Right cardiac atrium (tissue), 1 donor: ENCODE data around the gene TMEM150C.

GRCh38 chr4:78873100-78873683 lies 66.0 kb downstream of the PAQR3 start:
- PRO-cap: no peak

DNA sequence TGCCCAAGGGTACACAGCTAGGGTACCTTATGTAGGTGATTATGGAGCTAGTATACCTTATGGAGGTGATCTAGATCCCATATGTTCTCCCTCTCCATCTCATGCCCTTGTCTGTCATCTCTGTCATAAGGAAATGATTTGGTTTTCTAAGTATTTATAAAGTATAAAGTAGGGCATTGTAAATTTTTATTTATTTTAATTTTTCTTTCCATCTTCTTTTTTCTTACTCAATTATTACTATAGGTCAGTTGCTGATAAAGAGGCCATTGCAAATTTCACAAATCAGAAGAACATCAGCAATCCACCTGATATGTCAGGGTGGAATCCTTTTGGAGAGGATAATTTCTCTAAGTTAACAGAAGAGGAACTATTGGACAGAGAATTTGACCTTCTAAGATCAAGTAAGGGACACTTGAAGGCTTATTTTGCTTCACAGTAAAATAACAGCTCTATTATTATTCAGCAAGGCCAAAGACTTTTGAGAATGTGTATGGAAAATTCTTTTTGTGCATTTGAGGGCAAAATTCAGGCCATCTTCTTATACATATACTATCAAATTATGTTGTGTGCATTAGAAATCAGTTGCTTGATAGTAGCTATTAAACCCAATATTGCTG lies 60.6 kb downstream of the PAQR3 start:
- PRO-cap: no peak

GRCh38 chr4:79491966-79492758 lies 84.1 kb upstream of the GK2 start:
- PRO-cap: no peak

DNA sequence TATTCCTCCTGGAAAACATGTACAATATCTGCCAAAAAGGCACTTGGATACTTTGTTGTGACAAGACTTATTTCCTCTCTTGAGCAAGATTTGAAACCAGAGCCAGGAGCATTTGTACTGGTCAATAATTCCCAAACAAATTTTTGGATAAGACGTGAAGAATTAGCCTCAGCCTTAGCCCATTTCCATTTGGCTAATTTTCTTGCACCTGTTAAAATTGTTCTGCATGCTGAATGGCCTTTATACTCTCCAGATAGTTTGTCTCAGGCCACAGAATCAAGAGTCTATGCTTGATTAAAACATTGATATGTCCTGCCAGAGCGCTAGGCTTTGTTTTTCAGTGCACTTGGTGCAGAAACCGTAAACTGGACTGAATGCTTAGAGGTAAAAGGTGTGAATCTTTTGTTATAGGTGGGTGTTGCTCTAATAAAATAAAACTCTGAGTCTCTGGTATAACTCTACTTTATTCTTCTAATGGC lies 176.5 kb upstream of the GK2 start:
- PRO-cap: no peak

DNA sequence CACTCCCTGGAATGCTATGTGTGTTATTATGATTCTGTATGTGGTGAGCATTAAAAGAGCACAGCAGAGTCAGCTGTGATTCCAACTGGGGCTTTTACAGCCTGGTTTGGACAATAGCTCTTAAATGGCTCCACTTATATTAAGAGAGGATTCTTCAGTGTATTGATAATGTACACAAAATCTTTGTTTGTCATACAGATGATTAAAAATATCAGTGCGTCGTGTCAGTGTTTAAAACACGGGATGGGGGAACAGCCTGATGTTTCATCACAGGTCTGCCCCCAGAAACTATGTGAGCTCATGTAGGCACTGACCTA lies 274.3 kb upstream of the GK2 start:
- PRO-cap: no peak

- PRO-cap: no peak
These were observed 5.6 kb downstream of the ANTXR2 start for GRCh38 chr4:80067116-80068168.

DNA sequence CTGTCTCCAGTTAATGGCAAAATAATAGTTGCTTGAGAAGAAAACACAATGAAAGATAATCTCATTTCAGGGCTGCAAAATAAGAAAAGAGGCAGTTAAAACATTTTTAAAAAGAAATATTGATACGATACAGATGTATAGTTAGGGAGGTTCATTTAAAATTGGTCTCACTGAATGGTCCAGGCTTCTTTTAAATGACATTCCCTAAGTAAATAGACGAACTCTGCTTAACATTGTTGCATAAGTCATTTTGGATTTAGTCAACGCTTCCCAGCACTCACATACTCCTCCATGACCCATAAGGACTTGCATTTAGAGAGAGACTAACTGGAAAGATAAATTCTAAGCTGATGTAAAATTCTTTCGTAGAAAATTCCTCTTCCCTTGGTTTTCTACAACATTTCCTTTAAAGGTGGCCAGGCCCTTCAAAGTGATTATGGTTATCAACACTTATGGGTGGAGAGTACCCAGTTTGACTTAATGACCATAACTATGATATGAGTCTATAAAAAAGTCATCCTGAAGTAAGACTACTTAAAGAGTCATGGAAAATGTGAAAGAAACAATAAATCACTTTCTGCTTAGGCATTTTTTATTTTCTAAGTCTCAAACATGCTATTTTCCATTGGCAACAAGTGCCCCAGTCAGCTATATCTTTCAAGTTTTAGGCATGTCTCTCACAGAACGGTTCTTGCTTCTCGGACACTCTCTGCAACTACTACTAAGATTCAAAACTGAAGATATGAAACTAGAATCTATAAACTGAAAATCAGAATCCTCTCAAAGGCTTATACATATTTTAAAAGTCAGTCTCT lies 3.4 kb downstream of the ANTXR2 start:
- PRO-cap: no peak

DNA sequence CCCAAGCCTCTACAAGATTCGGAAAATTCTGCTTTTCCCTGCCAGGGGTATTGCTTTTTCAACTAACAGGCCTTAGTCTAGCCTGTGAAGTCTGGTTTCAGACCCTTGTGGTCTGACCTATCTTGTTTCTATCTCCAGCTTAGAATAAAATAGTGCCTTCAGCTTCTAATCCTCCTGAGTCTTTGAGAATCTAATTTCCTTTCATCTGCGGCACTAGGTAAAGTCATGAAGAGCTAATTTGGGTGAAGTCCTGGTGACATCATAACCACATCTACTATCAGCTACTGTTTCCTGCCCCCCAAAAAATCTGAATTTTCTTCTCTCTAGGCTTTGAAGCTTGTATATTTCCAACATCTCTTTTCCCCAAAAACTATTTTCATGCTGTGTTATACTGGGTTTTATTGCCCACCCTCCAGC lies 52.8 kb upstream of the ANTXR2 start:
- PRO-cap: no peak

DNA sequence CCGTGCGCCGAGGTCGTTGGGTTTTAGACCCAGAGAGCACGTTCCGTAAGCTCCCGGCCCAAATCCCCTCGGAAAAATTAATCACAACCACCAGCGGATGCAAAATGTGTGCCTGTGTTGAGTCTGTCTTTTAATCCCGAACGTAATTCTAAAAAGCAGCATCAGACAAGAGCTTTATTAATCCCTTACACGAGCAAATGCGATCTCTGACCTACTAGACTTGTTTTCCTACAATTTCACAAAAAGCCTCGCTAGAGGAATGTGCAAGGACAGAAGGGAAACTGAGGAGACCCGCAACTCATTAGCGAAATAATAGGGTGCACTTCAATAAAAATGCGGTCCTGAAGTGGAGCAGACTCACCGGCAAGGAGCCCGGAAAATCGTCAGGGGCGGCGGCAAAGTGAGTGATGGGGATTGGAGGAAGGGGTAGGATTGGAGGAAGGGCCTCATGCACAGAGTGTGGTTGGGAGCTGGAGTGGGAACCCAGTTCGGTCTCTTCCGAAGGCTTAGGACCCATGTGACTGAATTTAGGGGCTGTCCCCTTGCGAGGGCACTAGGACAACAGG lies 12.1 kb upstream of the PRDM8 start:
- PRO-cap: no peak

GRCh38 chr4:81214166-81214901 lies 688 bp downstream of the PRKG2 start:
- PRO-cap: bidirectional peak, plus-strand start at chr4:81214542, minus-strand start at chr4:81214345

GRCh38 chr4:81465867-81466471 lies 5.7 kb downstream of the RASGEF1B start:
- PRO-cap: no peak

- PRO-cap: no peak
These were observed 90.4 kb upstream of the RASGEF1B start for GRCh38 chr4:81562010-81562650.

DNA sequence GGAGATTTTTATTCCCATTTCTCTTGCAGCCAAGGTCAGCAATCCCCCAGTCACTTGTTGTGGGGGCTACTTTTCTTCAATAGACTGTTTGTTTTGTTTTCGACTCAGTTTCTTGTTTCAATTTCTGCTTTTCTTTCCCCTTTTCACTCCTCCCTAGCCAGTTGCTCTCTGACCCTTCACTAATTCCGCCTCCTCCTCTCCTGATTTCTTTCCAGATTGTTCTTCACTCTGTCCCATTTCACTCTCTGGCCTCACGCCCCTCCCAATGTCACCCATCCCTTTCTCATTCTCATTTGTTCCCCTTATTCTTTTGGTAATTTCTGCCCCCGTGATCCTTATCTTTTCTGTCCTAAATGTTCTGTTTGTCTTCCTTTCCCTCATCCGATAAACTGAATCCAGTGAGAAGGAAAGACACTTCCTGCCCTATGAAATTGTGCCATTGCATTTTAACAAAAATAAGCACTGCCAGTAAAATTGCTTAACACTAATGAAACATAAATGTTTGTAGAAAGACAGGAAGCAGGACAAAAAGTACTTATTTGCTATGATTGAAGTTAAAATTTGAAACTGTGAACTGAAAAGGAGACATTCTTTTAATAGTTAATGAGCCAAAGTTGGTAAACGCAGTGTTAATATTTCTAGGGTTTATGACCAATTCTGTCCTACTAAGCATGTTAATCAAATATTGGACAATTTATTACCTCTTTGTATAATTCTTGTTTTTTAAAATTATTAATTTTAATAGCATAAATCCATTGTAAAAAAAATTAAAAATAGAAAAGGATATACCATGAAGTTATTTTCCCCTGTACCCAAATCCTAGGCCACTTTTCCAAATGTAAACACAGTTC lies 94.6 kb upstream of the RASGEF1B start:
- PRO-cap: no peak

DNA sequence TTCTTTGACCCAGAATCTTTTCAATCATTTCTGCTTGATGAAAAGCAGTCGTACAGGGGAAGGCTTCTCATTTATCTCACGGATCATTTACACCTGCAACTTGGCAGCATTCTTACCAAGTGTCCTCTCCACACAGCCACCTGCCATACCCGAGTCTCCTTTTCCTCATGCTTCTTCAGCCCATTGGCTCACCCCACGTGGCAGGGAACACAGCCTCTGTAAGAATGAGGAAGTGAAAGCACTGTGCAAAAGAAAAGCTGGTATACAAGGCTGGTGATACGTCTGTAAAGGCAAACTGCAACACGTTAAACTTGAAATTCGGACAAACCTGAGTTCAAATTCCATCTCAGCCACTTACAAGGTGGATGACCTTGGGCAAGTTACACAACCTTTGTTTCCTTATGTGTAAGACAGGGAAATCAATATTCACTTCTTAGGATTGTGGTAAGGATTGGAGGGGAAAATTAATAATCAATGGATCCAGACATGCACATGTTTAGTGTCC lies 164.0 kb upstream of the RASGEF1B start:
- PRO-cap: no peak

GRCh38 chr4:82356326-82357019 lies 17.3 kb downstream of the HNRNPD start:
- PRO-cap: no peak

DNA sequence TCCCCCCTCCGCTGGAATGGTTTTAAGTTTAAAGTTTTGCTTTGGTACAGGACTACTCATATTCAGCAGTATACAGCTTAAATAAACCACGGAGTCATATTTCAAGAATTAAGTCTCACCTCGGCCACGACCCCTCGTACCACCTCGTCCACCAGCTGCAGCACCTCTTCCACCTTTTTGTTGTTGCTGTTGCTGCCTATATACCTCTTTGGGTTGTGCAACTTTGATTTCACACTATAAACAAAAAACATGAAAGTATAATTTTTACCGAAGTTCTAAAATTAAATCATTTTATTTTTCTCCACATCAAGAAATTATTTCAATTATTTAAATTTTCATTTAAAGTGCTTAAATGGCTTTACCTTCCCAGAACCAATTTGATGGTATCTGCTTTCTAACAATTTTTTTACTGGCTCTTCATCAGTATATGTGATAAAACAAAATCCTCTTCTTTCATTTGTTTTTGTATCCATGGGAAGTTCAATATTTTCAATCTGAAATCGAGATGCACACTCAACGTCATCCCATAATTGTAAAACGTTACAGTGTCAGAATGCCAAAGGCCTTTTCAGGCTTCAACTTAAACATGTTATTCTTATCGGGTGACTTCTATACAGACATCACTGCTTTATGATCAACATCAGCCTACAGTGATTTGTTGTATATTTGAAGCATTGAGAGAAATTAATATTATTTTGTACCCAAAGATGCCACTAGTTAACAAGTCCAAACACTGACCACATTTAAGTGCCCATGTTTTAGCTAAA lies 3.0 kb downstream of the HNRNPDL start:
- PRO-cap: no peak

GRCh38 chr4:82427905-82428729 lies 2.1 kb downstream of the HNRNPDL start:
- PRO-cap: no peak

- PRO-cap: no peak
These were observed 4.5 kb downstream of the TMEM150C start for GRCh38 chr4:82557316-82557600.

DNA sequence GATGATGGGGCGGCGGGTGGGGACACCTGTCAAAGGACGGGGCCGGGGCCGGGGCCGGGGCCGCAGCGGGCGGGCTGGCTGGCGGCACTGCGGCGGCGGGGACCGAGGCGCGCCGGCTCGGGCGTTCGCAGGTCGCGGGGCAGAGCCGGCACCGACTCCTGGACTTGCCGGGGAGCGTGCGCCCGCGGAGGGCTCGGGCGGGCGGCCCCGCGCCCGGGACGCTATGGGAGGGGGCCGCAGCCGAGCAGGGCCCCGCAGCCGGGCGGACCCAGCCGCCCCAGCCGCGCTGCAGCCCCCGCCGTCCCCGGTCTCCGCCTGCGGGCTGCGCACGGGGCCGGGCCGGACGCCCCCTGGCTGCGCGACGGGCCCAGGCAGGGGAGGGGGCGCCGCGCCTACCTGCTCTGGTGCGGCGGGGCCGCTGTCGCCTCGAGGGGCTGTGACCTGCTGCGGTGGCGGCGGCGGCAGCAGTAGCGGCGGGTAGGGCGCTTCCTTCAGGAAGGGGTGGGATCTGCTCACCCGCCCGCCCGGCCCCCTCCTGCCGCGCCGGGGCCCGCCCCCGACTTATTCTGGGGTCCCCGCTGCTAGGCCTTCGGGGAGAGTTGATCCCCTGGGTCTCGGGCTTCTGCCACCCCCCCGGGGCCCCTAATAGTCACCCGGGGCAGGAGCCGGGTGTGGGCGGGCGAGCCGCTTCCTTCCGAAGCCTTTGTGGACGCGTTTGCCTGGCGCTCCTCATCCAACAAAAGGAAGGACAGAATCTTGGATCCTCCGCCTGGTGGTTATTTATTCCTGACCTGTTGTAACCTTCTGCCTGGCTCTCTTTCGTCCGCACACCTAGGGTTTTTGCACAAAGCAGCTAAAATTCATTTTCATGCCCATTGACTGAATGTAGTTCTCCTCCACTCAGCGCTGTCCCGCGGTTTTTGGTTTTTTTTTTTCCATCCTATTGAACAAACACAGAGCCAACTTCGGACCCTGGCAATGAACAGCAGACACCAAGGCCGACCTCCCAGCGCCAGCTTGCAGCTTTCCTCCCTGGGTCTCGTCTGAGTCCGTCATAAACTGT lies at the start of gene TMEM150C:
Gene TMEM150C, minus strand, starts transcription at position 479 of the 1,063 bp plus-strand sequence.
- PRO-cap: bidirectional peak, plus-strand start at position 564 of the sequence, minus-strand start at position 438 of the sequence

DNA sequence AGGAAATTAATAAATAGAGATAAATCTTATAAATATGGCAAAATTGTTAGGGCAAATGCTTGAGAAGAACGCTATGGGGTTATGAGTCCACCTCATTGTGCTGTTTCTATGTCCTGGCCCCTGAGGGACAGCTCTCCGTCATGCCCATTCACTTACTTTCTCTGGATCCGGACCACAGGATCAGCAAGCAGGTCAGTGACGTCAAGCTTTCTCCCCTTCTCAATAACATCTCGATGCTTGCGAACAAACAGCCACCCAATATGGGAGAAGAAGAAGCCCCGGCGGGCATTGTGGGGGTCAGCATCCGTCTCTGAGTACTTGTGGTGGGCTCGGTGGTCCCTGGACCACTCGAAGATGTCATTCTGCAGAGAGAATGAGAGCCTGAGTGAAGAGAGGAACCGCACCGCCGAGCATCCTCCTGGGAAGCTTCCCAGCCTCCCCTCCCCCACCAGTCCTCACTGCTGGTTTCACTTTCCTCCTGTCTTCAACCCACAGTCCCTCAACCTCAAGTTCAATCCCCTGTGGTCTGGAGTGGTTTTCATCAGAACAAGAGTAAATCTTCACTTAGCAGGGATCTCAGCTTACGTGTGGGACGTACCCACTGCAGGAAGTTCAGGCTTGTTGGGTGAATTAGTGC lies 117.9 kb downstream of the SCD5 start:
- PRO-cap: no peak